ENCODE measurements around the genes CFP, ZNF182, PORCN, RBM3, PQBP1, GAGE12E and GAGE1.

DNA sequence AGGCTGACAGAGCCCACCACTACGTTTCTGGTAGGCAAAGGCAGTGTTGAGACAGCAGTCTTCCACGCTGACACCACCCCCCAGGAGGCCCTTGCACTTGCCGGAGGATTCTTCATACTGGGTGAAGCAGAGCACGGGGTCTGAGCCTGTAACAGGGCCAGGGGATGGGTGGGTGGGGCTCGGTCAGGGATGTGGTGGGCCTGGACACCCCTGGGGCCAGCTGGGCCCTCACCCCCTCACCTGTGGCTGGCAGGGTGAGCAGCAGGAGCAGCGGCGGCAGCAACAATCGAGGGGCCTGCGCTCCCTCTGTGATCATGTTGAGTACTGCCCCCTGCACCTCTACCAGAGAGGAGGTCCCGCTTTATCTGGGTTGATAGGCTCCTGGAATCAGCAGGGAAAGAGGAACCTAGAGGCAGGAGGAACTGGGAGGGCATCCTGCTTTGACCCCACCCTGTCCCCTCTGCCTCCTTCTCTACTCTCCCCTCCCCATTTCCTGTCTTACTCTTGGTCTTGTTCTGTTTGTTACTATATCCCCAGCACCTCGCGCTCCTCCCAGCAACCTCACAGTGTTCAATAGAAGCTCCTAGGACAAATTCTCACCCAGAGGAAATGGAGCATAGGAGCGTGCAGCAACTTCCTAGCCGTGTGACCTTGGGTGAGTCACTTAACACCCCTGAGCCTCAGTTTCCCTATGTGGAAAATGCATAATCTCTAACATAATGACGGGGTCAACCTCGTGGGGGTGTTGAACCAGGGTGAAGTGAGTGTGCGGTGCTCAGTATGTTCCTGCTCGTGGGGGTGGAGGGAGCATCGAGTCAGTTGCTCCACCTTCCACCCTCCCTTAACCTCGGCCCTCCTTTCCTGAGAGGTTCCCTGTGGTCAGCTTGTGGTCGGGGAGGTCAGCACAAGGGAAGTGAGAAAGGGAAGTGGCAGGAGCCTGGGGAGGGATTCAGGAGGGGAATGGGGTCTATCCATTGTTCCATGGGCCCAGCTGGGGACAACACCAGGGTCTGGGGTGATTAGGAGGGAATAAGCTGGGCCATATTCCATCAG is at the start of gene CFP:
Gene CFP, minus strand, starts transcription at position 402 of the 1,053 bp plus-strand sequence.
- RRBS = no CpG with 5 or more reads among the region's 21 CpGs

GRCh38 chrX:47662102-47662634 is 3.2 kb upstream of the UXT start:
- RRBS = no CpG with 5 or more reads among the region's 1 CpG

- RRBS = no CpG with 5 or more reads among the region's 2 CpGs
Observed at GRCh38 chrX:47862644-47863105, 26.0 kb downstream of the ZNF81 start.

- RRBS = no CpG with 5 or more reads among the region's 3 CpGs
Observed at GRCh38 chrX:48002214-48002867, 1.4 kb downstream of the ZNF182 start.

DNA sequence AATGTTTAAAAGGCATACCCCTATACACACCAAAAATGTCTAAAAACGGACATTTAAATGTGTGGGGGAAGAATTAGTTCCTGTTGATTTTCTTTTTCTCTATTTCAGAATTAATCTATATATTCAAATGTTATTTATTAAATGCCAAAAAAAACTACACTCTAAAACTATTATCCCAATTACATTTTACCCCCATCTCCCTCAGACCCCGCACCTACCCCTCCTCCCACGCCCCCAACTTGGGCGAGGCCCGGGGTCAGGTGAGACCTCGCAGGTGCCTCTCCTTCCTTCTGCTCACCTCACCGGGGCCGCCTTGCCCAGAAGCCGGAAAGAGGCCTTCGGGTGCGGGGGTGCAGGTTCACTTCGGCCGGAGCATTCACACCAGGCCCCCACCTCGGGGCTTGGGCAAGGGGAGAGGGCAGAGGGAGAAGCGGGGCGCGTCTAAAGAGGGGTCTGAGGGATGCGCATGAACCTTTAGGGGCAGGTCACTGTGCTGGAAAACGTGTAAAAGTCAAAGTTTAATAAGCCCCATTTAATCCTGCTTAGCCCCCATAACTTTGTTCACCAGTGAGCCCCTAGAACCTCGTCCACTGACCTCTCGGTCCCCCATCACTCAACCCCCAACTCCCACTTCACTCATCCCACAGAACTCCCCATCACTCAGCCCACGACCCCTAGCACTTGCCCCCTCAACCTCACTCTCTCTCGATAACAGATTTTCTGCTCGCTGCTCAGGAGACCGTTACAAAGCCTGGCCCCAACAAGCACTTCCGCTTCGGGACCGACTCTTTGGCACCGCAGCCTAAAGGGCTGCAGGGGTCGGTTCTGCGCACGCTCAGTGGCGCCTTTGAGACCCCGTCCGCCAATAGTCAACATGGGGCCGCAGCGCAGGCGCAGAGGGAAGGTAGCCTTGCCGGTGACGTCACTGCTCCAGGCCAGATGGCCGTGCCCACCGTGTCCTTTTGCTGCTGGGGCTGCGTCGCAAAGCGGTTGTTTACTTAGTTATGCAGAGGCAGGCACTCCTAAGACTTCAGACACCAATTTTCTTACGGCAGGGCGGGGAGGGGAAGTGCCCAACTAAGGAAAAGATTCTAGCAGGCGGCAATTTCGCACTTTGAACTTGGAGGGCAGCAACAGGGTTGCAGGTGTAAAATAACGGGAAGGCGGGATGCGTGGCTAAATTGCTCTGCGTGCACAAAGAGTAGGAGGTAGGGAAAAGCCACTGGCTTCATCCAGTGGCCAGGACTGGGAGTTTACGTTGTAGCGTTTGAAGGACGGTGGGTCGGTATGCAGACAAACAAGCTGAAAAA is at the start of gene ZNF182:
Gene ZNF182, minus strand, starts transcription at position 780 of the 1,310 bp plus-strand sequence.
- RRBS = 8% methylated on average over 5 of the region's 57 CpGs

DNA sequence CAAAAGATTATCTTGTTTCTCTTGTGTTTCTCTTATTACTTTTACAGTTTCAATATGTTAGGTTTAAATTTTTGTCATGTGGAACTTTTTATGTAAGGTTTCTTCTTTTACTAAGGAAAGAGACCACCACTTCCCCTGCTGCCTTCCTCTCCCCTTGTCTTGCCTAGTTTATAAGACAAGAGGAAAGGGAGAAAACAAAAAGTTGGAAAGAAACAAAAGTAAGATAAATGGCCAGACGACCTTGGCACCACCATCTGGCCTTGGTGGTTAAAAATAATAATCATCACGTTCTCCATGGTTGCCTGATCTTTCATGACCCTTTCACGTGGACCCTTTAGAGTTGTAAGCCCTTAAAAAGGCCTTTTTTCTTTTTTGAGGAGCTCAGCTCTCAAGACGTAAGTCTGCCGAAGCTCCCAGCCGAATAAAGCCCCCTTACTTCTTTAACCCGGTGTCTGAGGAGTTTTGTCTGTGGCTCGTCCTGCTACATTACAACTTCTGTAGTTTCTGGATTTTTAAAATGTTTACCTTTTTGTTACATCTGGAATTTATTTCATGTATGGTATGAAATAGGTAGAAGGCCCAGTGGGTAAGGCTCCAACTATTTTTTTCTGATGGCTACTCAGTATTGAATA is 18.4 kb downstream of the ZNF630 start:
- RRBS = no CpG with 5 or more reads among the region's 8 CpGs

DNA sequence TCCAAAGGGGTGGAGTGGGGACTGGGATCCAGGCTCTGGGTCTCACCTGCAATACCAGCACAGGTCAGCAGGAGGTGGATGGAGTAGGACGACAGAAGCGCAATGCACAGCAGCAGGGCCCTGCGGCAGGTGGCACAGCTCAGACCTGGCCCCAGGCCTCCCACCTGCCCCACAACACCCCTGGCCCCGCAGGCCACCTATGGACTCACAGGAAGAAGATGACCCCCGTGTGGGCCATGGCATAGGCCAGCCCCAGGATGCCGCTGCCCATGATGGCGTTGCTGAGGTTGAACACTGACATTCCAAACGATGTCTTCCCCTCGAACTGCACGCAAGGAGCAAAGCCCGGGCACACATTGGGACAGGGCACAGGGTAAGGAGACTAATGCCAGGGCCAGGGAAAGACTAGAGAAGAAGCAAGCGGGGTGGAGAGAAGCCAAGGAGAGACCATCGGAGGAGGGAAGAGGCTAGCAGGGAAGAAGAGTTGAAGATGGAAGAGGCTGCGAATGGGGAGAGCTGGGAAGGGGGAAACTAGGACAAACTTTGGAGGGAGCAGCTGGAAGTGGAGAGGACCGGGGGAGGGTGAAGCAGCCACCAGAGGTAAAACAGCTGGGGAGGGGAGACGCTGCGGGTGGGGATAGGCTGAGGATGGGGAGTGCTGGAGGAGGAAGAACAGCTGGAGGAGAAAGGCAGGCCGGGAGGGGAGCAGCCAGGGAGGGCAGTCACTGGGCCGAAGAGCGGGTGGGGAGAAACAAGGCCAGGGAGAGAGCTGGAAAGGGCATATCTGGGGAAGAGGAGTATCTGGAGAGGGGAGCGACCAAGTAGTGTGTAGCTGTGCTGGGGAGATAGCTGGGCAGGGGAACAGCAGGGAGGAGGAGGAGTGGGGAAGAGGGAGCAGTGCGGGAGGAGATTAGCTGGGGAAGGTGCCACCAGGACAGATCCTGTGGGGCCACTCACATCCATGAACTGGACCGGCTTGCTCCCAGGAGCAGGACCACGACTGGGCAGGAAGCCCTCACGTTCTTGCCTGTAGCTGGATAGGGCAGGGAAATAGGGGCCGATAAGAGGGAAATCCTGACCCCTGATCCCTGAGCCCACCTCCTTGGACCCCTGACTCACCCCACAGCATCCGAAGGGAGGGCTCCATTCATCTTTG is 2.9 kb downstream of the SLC38A5 start:
- RRBS = no CpG with 5 or more reads among the region's 27 CpGs

GRCh38 chrX:48482146-48482940 is 6.3 kb downstream of the FTSJ1 start:
- RRBS = no CpG with 5 or more reads among the region's 15 CpGs

DNA sequence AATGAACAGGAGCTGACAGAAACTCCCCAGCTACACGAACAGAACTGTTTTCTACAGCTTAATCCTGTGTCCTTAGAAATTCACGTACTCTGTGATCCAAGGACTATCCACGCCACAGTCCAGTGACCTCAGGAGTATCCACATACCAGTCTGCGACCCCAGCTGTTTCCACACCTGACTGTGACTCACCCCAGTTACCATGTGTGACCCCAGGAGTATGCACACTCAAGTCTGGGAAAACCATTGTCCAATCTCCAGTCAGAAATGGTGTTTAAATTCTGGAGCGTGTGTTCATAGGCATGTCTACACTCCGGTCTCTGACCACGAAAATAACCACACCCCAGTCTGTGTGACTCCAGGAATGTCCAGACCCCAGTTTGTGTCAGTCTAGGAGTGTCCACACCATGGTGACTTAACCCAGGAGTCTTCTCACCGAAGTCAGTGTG is 11.2 kb downstream of the FTSJ1 start:
- RRBS = no CpG with 5 or more reads among the region's 8 CpGs

DNA sequence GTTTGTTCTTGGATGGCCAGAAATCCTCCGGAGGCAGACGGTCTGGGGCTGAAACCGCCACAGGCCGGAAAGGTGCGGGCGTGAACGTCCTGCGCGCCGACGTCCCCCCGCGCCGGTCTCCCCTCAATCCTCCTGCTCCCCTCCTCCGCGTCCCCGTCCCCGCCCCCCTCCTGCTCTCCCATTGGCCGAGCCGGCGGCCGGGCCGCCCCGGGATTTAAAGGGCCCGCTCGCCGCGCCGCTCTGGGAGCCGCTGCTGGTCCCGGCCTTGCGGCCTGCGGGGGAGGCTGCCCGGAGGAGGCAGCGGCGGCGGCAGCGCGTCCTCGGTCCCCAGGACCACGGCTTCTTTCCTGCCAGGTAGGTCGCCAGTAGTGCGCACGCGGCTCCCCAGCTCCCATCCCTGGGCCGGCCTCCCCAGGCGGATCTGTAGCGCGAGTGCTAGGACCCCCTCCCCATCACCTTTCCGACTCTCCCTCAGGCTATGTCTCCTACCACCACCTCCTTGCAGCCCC is at the start of gene PORCN:
Gene PORCN, plus strand, starts transcription at position 243 of the 509 bp plus-strand sequence.
- RRBS = 2% methylated on average over 25 of the region's 50 CpGs

DNA sequence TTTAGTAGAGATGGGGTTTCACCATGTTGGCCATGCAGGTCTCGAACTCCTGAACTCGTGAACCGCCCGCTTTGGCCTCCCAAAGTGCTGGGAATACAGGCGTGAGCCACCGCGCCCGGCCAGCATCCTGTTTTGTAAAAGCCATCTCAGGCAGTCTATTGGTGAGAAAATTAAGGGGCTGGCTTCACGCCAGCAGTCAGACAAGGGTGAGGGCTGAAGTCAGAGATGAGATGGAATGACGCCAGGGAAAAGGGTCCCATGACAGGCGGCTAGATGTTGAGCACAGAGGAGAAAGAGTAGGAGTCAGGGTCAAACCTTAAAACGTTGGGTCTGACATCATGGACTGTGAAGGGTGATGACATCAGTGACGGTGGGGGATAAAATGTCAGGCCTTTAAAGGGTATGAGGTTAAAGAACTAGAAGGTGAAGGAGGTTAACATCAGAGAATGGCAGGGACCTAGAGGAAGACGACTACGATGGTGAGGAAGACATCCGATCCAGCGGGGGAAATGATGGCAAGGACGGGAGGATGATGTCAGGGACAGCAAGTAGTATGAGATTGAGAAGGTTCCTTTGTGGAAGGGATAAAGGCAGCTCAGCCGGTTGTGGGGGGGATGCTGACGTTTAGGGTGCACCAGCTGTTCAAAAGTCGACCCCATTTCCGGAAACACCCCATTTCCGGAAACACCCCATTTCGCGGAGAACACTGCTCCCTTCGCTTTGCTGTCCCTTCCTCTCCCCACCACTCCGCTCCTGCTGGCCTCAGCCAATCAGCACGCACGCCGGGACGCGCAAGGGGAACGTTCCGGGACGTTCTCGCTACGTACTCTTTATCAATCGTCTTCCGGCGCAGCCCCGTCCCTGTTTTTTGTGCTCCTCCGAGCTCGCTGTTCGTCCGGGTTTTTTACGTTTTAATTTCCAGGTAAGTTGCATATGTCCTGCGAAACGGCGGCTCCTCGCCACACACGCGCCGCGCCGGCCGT is at the start of gene RBM3:
Gene RBM3, plus strand, starts transcription at position 833 of the 983 bp plus-strand sequence.
- RRBS = 1% methylated on average over 26 of the region's 56 CpGs

DNA sequence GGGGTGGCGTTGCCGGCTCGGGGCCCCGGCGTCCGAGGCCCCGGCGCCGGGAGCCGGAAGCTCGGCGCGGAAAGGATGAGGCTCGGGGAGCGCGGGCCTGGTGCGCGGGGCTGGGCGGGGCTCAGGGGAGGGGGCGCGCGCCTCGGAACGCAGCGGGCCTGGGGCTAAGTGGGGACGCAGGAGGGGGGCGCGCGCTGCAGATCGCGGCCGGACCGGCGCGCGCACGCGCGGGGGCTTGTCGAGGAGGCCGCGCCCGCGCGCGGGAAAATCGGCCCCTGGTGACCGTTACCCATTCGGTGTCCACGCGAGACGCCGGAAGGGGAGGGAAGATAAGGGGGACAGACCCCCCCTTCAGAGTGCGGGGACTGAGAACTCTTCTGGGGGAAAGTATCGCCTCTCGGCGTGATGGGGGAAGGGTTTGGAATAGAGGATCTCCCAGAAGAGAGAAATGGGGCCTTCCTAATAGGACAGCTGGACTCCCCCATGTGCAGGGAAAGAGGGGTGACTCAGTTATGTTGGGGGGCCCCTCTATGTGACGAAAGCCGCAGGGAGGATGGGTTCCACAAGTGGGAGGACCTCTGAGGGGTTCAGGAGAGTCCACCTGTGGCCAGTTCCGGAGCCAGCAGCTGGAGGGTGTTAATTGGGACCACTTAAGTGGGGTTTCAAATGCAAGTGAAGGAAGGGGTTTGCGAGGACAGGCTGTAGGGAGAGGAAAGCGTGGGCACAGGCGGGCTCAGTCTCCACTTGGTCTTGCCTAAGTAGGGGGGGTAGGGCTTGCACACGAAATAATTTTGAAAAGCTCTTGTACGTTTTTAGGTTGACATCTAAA is 538 bp downstream of the SUV39H1 start:
- RRBS = 0% methylated on average over 14 of the region's 65 CpGs

GRCh38 chrX:48897646-48898707 is at the start of gene PQBP1:
PQBP1 (plus strand) TSS chrX:48897930.
- RRBS = 1% methylated on average over 8 of the region's 62 CpGs

GRCh38 chrX:48958828-48959220 is 1.4 kb upstream of the OTUD5 start:
- RRBS = no CpG with 5 or more reads among the region's 16 CpGs

- RRBS = no CpG with 5 or more reads among the region's 11 CpGs
Observed at GRCh38 chrX:48970972-48971642, 537 bp downstream of the KCND1 start.

GRCh38 chrX:49230725-49231330 is 2.3 kb downstream of the CACNA1F start:
- RRBS = 0% methylated on average over 4 of the region's 34 CpGs

DNA sequence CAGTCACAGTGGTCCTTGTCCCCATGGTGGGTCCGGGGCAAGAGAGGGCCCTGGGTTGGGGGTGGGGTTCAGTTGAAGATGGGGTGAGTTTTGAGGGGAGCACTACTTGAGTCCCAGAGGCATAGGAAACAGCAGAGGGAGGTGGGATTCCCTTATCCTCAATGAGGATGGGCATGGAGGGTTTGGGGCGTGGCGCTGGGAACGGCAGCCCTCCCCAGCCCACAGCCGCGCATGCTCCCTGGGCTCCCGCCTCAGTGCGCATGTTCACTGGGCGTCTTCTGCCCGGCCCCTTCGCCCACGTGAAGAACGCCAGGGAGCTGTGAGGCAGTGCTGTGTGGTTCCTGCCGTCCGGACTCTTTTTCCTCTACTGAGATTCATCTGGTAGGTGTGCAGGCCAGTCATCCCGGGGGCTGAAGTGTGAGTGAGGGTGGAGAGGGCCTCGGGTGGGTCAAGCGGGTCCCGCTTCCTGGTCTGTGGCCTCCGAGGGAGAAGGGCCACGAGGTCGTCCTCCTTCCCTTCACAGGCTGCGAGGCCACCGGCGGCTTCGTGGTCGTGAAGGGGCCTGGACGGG is at the start of gene GAGE12E:
Gene GAGE12E, plus strand, starts transcription at position 274 of the 571 bp plus-strand sequence.
- RRBS = no CpG with 5 or more reads among the region's 28 CpGs

GRCh38 chrX:49598814-49599315 is at the start of gene GAGE1:
GAGE1 (plus strand) TSS chrX:49599020.
- RRBS = no CpG with 5 or more reads among the region's 27 CpGs

- RRBS = no CpG with 5 or more reads among the region's 3 CpGs
Observed at GRCh38 chrX:50769389-50769792, 44.6 kb downstream of the SHROOM4 start.

DNA sequence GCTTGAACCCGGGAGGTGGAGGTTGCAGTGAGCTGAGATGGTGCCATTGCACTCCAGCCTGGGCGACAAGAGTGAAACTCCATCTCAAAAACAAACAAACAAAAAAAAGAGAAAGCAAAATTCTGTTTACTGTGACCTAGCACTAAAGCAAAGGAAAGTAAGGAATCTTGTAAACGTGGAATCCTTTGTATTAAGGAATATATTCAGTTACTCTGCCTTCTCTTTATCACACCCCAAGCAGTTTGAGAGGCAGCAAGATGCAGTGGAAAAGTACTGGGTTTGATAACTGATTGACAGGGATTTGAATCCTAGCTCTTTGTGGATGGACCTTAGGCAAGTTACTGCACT is 42.6 kb upstream of the MAGED1 start:
- RRBS = no CpG with 5 or more reads among the region's 3 CpGs

All from AG04449 (cell line).